ENCODE data around the gene POLR3A.

DNA sequence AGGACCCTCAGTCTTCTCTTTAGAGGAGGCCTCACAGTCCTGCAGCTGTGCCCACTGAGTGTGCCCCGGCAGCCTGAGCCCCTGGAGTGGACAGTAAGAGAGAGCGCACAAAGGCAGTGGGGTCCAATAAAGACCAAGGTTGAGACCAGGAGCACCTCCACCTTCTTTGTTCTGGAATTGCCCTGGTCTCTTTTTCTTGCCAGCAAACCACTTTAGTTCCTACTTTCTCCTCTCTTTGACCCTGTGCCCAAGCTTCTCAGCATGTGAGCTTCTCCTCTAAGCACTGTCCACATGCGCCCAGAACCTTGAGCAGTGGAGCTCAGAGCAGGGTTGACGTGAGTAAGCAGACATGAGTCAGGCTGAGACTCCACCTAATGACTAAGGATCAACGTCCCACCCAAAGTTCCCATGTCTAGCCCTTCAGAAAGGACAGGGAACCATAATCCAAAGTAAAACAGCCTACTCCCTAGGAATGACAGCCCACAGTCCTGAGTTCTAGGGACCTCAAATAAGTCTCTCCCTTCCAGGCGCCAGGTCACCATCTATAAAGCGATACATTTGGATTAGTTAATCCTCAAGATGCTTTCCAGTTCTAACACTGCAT lies 44.7 kb downstream of the KCNMA1 start:
- PRO-cap, result no peak

DNA sequence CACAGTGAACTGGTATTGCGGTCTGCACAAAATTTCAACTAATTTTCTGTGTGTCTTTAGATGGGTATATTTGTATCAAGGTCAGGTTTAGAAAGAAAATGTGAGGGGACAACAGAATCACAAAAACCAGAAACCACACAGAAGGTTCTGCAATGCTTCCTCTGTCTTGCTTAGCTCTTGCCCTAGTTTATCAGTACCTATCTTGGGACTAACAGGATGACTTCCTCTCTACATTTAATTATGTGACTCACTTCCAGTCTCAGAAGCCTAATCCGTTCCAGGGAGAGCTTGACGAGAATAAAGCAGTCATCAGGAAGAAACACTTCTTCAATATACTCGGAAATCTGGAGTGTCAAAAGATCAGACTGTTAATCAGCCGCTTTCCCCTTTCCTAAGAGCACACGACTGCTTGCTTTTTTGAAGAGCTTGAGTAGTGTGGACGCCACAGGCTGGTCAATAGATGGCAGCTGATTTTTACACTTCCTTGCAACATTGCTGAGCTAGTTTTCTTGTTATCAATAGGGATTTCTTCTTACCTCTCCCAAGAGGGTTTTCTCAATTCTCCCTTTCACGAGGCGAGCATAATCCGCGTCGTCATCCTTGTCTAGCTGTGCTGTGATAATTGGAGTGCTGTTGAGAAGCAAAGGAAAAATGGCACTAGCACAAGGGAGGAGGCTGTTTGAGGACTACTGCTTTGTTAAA lies 45.5 kb downstream of the POLR3A start:
- PRO-cap, result no peak

- PRO-cap, result bidirectional peak, plus-strand start at chr10:78029643, minus-strand start at chr10:78029513
Measured at GRCh38 chr10:78029332-78030285, at the start of gene POLR3A. Gene POLR3A, minus strand, starts transcription at chr10:78029515.

DNA sequence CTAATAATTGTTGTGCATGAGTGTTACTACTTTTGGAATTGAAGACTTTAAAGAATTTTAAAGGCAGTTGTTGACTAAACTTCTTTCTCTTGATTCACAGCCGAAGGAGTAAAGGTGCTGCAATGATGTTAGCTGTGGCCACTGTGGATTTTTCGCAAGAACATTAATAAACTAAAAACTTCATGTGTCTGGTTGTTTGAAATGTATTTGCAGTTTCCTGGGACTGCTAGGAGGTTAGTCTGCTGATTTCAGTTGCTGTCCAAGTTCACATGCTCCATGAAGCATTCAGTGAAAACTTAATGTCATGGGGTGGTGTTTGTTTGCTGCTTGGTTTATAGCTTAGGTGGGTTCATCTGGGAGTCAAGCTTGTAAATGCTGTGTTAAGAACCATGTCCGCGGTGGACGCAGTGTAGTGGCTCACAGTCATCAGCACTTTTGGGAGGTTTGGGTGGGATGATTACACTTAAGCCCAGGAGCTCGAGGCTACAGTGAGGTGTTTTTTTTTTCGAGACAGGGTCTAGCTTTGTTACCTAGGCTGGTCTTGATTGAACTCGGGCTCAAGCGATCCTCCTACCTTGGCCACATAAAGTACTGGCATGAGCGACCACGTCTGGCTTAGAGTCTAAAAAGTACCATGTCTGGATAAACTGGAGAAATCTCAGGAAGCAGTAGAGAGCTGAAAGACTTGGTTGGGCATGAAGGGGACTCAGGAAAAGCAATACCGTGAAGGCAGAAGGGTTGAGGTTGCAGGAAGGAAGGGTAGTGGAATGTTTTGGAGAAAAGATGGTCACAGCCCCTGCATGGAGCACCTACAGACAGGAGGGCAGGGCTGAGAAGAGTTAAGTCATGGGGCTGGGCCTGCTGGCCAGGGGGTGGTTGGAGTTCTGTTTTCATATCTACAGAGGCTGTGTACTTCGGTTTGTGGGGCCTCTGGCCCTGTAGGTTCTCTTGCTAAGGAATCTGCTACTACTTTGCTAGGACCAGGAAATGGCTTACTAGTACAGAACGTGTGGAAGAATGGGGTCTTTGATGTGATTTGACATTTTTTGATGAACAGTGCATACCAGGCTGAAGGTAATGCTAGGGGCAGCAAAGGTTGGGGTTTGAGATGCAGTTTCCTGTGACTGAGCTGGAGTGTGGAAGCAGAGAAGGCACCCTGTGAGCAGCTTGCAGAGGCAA lies 7.2 kb downstream of the RPS24 start:
- PRO-cap, result no peak

- PRO-cap, result no peak
Measured at GRCh38 chr10:78331847-78332392, 298.3 kb downstream of the RPS24 start.

- PRO-cap, result no peak
Measured at GRCh38 chr10:78577668-78577980, 491.1 kb upstream of the ZMIZ1 start.

GRCh38 chr10:78742737-78743647 lies 325.8 kb upstream of the ZMIZ1 start:
- PRO-cap, result no peak

GRCh38 chr10:78927465-78927917 lies 141.3 kb upstream of the ZMIZ1 start:
- PRO-cap, result no peak

DNA sequence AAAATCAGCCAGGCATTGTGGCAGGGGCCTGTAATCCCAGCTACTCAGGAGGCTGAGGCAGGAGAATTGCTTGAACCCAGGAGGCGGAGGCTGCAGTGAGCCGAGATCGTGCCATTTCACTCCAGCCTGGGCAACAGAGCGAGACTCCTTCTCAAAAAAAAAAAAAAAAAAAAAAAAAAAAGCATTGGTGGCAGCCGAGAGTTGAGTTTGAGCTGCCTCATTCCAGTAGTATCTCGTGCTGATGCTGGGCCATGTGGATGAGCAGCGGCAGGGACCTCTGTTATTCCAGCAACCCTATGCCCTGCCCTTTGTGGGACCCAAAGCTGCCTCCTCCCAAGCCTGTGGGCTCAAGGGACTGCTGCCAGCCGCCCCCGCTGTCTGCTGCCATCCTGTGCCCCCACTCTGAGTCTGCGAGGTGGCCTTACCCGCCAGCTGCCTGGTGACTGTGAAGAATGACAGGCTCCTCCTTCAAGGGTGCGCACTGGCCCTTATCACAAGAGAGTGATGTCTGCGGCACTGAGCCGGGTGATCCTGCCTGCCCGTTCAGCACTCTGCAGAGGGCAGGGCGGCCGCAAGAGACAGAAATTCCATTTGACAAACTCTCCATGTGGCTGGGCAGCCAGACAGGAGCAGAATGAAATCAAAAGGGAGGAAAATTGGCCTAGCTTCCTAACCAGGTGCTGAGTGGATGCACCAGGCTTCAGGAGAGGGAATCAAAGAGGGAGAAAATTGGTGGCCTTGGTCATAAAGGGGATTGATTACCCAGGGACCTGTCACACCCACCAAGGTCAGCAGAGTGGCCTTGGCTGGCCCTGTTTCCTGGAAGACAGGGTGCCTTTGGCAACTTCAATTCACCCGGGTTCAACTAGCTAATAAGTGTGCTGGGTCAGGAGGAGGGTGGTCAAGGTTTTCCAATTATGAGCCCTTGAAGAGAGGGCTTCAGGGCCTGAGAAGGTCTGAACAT lies 65.4 kb upstream of the ZMIZ1 start:
- PRO-cap, result no peak

- PRO-cap, result no peak
Measured at GRCh38 chr10:79090400-79090842, 21.7 kb downstream of the ZMIZ1 start.

DNA sequence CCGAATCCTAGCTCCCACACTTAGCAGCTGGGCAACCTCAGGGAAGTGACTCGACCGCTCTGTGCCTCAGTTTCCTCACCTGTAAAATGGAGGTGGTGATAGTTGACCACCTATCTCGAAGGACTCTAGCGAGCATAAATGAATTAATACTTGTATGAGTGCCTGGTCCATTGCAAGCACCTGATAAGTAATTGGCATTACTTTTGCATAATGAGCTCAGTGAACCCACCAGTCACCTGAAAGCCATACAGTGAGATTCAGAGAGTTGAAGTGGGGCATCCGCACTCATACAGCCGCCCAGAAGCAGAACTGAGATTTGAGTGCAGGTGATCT lies 29.6 kb downstream of the ZMIZ1 start:
- PRO-cap, result no peak

DNA sequence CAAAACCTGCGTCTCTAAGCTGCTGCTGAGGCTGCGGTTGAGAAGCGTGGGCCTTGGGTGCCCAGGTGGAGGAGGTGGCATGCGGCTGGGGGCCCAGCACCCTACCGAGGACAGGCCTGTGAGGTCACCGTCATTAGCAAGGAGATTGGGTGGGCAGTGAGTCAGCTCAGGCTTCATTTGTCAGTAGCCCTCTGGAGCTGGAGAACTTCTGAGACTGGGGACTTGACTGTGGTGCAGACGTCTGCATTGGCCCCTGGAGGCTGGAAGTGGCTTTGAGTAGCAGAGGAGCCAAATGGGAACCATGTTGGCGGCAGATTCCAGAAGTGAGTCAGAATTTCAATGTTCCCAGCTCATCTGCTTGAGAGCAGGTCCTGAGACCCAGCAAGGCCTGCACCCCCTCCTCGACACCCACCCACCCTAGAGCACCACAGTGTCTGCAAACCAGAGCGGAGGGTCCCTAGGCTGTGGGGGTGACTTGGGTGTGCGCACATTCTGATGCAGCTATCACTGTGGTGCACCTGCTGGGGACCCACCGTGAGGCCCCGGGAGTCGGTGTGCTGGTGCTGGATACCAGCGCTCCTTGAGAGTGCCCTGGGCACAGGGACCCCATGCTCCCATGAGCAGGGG lies 30.1 kb downstream of the ZMIZ1 start:
- PRO-cap, result no peak

GRCh38 chr10:79106855-79107206 lies 38.1 kb downstream of the ZMIZ1 start:
- PRO-cap, result no peak

GRCh38 chr10:79136241-79136994 lies 67.7 kb downstream of the ZMIZ1 start:
- PRO-cap, result no peak

DNA sequence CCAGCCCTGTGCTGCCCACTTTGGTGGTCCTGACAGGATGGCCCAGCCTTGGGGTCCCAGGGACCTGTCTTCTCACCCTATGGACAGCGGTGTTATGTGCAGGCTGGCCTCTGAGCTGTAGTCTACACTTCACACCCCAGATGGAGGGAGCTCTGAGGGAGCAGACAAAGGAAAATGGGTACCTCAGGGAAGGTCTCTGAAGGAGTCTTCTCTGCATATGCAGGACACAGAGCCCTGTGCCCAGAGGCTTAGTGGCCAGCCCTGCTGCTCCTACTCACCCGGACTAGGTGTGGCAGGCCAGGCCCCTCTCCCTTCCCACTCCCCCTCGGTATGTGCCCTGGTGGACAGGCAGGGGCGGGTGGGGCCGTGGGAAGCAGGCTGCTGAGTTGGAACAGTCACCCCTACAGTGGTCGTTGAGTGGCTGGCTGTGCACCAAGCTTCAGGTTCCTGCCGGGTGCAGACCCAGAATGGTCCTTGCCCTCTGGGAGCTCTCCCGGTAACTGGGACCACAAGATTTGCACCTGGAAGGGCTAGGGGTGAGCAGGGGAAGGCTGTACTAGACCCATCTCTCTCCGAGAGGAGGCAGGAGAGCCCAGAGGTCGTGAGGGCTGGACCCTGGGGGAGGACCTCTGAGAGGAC lies 68.5 kb downstream of the ZMIZ1 start:
- PRO-cap, result no peak

GRCh38 chr10:79155024-79155980 lies 86.5 kb downstream of the ZMIZ1 start:
- PRO-cap, result no peak

DNA sequence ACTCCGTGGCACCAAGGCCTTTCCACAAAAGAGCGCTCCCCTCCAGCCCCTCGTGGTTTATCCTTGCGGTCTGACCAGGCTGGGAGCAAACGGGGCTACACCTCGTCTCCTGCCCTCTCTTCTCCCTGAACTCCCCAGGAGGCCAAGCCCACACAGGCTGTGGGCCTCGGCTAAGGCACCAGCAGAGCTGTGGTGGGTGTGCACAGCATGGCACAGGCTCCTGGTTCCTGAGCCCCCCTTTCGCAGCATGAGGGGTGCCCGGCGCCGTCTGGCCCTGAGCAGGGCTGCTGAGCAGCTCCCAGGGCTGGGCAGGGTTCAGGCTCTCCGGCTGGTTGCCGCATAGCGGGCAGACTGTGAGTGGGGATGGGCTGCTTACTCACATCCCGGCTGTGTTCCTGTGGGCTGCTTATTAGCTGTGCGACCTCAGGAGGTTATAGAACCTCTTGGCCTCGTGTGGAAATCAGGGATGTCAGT lies 90.4 kb downstream of the ZMIZ1 start:
- PRO-cap, result no peak

DNA sequence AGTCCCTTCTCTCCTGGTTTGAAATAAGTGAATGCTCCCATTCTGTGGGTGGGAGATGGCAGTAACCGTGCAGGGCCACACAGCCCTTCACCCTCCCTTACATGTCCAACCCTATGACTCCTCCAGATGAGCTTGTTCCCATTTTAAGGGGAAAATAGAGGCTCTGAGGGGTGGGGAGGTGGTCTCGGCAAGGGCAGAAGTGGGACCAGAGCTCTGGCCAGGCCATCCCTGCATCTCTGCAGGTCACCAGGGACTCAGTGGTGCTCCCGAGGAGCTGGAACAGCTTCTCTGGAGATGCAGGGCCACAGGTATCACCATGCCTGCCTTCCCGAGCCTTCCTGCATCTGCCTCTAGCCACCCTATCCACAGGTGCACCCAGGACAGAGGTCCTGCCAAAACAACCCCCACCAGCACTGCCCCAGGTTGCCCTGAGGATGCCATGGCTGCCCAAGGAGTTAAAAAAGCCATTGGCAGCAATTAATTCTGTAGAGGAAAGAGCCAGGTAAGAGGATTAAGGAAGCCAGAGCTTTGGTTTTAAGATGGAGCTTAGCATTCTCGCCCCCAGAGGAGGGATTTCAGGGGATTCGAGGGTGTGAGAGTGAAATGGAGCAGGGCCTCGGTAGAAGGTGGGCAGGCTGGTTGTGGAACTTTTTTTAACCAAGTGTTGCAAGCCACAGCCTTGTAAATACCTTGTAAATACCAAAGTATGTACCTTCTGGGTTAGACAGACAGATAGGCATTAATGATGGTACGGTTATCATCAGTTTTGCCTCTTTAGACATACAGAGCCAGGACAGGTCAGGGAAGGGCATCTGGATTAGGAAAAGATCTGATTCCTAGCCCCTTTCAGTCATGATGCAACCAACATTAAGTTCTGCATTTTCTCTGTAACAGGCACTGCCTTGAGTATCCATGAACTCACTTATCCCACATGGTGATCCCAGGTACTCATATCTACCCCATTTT lies 120.9 kb upstream of the PPIF start:
- PRO-cap, result no peak

DNA sequence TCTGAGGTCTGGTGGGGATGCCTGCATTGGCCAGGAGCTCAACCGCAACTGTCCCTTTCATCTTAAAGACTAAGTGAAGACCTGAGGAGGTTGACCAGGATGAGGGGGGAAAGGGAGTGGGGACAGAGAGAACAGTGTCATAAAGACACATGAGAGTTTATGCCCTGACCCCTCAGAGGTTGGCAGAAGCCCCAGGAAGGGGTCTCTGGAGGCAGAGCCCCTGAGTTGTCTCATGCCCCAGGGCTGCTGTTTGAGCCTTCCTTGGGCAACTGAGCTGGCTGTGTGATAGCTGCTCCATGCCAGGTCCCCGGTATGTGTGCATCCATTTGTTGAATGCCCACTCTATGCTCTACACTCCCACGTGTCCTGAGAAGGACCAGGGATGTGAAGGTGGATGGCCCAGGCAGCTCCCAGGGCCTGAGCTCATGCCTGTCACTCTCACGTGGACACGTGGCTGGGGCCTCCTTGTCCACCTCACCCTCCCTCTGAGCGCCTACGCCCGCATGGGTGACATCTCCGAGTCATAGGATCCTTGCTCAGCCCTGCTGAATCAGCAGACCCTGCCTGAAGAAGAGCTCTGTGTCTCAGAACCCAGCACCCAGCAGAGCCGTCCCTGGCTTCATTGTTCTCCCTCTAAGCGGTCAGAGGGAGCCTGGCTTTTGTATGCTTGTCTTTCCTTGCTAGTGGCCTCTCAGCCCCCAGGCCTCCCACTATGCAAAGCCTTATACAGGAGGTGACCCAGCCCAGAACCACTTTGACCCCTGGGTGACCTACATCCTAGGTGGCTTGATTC lies 108.1 kb upstream of the PPIF start:
- PRO-cap, result no peak

DNA sequence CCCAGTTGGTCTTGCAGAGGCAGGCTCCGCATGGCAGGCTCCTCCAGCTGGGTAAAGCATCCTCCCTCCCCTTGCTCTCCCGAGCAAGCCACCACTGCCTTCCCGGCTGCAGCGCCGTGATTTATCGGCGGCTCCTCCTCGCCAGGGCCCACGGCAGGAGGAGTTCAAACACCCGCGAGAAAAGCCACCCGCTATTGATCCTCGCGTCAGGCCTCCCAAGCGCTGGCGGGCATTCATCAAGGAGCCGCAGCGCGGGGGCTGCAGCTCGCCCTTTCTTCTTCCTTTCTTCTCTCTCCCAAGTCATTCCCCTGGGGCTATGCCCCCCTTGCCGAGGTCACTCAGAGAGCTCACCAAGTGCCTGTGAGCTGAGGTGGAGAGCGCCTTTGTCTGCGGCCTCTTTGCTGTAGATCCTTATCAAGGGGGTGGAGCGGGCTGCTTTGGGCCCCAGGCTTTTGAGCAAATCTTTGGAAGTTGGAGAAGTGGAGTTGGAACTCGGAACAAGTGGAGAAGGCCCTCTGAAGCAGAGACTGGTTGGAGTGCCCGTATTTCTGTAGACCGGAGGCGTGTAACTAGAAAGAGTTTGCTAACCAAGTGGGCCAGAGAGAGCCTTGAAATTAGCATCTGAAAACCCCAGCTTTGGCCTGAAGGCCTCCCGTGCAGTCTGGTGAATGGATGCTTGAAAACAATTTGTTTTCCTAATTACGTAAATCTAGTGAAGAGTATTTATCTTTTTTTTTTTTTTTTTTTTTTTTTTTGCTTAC lies 107.2 kb upstream of the PPIF start:
- PRO-cap, result no peak